Measurements from ENCODE around the gene ZSCAN22.

GRCh38 chr19:57493228-57494248, 6.0 kb downstream of the ZNF419 start:
- PRO-cap, result no peak
- RAMPAGE, long total RNA, 4 experiments, result no peak in any of the 4 experiments

DNA sequence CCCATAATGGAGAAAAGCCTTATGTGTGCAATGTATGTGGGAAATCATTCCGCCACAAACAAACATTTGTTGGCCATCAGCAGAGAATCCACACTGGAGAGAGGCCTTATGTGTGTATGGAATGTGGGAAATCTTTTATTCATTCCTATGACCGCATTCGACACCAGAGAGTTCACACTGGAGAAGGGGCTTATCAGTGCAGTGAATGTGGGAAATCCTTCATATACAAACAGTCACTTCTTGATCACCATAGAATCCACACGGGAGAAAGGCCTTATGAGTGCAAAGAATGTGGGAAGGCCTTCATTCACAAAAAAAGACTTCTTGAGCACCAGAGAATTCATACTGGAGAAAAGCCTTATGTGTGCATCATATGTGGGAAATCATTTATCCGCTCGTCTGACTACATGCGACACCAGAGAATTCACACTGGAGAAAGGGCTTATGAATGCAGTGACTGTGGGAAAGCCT, 10.9 kb downstream of the ZNF549 start:
- PRO-cap, result no peak
- RAMPAGE, long total RNA, 4 experiments, result no peak in any of the 4 experiments

DNA sequence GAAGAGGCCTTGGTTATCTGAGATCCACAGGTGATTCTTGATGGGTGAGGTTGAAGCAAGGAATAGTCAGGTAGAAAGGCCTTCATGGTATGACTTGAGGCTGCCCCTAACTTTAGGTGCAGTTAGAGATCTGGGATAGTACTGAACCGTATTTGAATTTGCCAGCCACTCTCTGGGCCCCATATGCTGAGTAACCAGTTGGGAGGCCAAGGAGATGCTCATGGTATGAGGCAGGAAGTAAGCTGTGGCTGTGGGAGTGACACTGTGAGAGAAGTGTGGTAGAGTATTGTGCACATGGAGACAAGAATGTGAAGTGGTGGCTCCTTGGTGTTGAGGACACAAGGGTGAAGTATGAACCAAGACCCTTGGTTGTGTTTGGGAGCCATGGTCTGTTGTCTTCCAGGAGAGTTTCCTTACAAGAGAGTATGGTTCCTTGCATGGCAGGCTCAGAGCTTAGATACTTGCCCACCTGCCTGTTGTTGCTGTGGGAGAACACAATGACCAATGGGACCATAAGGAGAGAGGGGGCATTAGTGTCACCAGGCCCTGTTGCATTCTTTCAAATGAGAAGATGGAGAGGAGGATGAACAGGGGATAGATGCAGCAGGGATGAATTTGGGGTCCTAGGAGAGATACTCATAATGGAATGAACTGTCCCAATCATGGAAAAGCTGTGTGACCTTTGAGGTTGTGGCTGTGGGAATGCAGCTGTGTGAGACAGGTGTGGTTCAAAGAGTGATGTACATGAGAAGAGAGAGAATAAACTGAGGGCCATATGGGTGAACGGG, 2.5 kb downstream of the ZNF551 start:
- PRO-cap, result no peak
- RAMPAGE, long total RNA, 4 experiments, result no peak in any of the 4 experiments

DNA sequence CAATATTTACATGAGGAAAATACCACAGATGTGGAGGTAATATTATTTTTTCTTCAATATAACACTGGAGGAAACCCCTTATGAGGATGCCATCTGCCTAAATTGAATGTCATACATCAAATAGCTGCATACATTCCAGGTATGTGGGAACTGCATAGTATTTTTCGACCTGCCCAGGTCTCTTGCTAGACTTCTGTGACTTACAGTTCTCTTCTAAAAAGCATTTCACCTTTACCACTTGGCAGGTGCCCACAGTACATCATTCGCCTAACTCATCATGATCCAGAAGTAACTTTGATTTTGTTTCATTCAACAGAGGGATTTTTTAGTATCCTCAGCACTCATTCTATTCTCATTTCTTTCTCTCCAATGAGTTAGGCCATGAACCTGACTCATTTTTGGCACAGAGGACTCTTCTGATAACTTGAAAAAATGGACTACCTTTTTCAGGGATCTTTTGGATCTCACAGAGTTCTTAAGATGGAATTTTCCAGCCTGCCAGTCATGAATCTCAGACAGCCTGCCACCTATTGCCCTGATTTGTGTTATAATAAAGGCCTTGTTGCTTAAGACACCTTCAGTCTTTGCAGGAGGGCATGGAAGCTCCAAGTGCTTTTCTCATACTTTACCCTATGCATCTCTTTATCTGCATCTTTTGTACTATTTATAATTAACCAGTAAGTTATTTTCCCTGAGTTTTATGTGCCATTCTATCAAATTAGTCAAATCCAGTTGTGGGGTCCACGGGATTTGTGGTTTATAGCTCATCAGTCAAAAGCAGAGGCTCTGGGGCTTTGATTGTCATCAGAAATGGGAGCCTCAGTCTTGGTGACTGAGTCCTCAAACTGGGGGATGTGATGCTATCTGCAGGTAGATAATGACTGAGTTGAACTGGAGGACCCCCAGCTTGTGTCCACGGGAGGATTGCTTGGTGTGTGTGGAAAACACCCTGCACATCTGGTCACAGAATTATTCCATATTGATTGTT, 10.8 kb downstream of the ZNF586 start:
- PRO-cap, result no peak
- RAMPAGE, long total RNA, 4 experiments, result no peak in any of the 4 experiments

DNA sequence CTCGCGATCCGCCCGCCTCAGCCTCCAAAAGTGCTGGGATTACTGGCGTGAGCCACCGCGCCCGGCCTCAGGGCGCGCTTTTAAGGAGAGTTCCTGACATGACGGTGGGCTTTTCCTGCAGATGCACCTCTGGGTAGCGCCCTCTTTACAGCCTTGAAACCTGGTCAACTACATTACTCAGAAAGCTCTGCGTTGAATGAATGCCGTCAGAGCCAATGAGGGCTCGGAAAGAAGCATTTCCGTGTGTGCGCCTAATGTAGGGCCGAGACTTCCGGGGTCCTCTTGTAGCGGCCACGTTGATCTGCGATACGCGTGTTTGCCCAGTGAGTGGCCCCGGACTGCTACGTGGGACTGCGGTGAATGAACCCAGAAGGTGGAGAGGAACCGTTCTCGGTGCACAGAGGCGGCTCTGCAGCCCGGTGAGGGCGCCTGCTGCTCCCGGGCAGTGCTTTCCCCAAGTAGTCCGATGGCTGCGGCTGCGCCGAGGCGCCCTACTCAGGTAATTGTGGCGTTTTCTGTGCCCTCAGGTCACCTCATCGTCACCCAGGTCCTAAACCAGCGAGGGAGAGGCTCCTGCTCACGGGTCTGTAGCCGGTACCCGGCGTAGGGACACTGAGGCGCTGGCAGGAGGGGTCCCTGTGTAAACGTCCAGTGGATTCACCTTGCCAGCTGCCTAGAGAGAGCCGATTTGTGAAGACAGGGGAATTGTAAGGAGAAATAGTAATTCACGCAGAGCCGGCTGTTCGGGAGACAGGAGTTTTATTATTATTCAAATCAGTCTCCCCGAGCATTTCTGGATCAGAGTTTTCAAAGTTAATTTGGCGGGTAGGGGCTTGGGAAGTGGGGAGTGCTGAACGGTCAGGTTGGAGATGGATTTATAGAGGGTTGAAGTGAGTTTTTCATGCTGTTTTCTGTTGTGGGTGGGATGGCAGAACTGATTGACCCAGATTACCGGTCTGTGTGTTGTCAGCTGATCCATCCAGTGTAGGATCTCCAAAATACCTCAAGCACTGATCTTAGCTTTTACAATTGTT, 5.1 kb upstream of the ZNF552 start:
- PRO-cap, result bidirectional peak, plus-strand start at position 285 of the sequence, minus-strand start at position 170 of the sequence
- RAMPAGE, long total RNA, 4 experiments, result start-site peak on the plus strand in 4 of 4 experiments, centred at positions 276 to 300 of the sequence, 175 to 258 reads per replicate

GRCh38 chr19:57851179-57851903, 1.7 kb downstream of the ZNF587 start:
- PRO-cap, result no peak
- RAMPAGE, long total RNA, 4 experiments, result no peak in any of the 4 experiments

DNA sequence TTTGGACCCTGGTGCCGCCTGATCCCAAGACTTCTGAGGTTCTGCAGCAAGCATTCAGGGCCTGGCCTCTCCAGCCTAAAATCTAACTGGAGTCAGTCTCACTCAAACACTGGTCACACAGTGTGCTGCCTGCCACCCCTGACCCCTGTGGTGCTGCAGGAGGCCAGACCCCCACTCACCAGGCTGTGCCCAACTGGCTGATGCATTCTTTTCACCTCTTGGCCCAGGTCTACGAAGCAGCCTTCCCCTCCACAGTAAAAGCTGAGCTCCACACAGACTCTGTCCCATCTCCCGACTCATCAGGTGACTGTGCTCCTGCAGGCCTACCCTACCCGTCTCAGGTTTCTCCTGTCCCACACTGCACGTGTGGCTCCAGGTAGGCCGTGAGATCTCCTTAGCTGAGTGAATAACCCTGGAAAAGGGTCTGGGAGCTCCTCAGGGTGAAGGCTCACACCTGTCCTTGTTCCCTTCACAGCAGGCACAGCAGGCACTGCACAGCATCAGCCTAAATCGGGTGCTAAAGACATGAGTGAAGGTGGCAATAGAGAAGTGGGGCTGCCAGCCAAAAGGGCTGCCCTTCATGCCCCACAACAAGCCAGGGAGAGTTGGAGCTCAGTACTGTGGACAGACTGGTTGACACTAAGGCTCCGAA, 3.5 kb downstream of the ZNF606 start:
- PRO-cap, result no peak
- RAMPAGE, long total RNA, 4 experiments, result no peak in any of the 4 experiments

DNA sequence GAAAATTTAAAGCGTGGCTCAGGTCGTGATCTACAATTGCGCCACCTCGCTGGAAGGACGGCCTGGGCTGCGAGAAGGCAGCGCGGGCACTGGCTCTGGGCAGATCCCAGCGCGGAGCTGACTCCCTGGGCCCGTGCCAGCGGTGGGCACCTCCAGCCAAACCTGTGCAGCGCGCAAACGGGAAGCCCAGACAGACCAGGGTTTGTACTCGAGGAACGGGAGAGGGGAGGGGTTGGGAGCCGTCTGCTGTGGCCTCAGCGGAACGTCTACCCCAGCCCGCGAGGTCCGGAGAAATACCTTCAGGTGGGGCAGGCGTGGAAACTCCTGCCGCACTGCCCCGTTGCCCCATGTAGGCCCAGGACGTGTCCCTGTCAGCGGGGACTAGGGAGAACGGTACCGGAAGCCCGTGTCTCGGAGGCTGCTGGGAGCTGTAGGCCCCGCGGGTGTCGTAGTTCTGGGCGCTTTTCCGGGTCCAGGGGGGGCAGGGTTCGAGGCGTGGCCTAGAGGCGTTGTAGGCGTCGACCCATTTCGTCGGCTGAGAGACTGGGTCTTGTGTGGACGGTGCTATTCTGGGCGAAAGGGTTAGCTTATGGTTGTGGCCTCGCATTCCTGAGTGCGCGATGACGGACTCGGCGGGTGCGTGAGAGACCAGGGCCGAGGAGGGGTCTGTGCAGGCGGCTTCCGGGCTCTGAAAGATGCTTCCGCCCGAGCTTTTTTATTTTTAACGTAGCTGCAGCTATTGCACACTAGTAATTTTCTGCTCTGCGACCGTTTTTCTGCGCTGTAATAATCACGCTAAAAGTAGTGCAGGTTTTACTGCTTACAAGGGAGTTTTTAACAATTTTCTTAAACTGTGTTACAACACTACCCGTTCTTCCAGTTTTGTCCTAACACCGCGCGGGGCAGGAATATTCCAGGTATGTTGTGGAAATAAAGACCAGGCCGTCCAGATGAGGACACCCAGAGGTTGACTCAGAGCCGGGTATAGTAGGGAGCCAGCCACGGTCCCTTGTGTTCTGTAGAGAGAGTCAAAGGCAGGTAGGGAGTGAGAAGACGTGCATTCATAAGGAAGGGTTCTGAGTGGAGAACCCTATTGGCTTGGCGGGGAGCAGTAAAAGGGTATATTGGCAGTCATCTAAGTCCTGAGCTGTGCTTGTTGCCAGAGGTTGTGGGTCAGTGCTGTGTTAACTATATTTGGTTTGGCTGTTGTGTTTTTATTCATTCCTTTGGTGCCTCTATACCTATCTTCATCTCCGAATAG, 21.4 kb downstream of the ZNF274 start:
- PRO-cap, result no peak
- RAMPAGE, long total RNA, 4 experiments, result no peak in any of the 4 experiments

- PRO-cap, result no peak
- RAMPAGE, long total RNA, 4 experiments, result no peak in any of the 4 experiments
Observed at GRCh38 chr19:58229188-58229665, 513 bp downstream of the ZNF544 start.

- PRO-cap, result bidirectional peak, plus-strand start at chr19:58327036, minus-strand start at chr19:58326933
- RAMPAGE, long total RNA, 4 experiments, result start-site peak on the plus strand in 4 of 4 experiments, at chr19:58326994-58327064 at its widest, 15 to 28 reads per replicate; start-site peak on the minus strand in 3 of 4 experiments, at chr19:58326885-58326942 at its widest, 59 to 108 reads per replicate
Observed at GRCh38 chr19:58326421-58327132, at the start of gene ZSCAN22. Gene ZSCAN22, plus strand, starts transcription at chr19:58326994.

GRCh38 chr19:58381253-58381615, 404 bp upstream of the ZNF837 start:
- PRO-cap, result bidirectional peak, plus-strand start at chr19:58381352, minus-strand start at chr19:58381030
- RAMPAGE, long total RNA, 4 experiments, result start-site peak on the plus strand in 1 of 4 experiments, at chr19:58381362-58381372 at its widest, 5 reads per replicate

- PRO-cap, result no peak
- RAMPAGE, long total RNA, 4 experiments, result no peak in any of the 4 experiments
Observed at GRCh38 chr19:58475055-58475317, 1.2 kb upstream of the ZNF446 start.

DNA sequence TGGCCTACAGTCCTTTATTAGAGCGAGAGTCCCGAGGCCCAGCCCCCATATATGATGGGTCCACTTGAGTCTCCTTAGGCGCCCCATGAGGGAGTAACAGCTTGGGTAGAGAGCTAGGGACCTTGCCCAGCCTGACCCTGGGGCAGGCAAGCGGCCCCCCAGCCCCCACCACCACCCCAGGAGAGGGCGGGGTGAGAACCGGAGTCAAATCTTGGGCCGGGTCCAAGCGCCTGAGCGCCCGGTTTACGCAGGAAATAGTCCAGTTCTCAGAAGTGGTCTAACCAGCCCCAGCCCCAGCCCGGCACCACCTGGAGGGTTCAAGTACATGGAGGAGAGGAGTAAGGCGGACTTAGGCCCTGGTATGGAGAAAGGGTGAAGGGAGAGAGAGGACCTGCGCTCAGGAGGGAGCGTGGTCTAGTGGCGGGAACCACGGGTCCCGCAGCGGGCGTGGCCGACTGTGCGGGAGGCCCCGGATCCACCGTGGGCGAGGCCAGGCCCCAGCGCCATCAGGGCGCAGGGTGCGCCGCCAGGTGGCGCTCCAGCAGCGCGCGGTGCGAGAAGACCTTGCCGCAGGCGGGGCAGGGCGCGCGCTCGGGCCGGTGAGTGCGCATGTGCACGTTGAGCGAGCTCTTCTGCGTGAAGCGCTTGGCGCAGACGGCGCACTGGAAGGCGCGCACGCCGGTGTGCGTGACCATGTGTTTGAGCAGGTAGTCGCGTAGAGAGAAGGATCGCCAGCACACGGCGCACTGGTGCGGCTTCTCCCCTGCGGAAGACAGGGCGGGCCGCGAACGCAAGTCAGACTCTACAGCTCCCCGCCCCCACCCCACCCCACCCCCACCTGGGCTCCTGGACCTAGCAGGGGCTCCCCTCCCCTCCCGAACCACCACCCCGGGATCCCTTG, 2.0 kb upstream of the SLC27A5 start:
- PRO-cap, result bidirectional peak, plus-strand start at position 653 of the sequence, minus-strand start at position 491 of the sequence
- RAMPAGE, long total RNA, 4 experiments, result no peak in any of the 4 experiments

DNA sequence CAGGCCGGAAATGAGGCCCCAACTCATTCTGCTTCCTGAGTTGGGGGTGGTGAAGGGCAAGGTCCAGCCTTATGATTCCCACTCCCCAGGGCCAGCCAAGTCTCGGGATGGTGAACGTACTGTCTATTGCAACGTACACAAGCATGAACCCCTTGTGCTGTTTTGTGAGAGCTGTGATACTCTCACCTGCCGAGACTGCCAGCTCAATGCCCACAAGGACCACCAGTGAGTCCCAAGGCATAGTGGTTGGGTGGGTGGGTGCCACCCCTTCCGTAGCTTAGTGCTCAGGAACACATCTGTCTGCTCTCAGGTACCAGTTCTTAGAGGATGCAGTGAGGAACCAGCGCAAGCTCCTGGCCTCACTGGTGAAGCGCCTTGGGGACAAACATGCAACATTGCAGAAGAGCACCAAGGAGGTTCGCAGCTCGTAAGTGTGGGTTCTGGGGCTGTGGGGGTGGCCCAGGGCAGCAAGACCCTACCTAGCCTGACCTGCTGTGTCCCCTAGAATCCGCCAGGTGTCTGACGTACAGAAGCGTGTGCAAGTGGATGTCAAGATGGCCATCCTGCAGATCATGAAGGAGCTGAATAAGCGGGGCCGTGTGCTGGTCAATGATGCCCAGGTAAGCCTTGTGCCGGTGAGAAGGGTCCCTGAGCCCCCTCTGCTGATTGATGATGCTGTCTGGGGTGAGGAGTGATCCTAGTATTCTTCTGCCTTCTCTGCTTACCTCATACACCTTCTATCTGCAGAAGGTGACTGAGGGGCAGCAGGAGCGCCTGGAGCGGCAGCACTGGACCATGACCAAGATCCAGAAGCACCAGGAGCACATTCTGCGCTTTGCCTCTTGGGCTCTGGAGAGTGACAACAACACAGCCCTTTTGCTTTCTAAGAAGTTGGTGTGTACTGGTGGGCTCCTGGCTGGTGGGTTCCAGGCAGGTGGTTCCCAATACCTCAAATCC, 3.7 kb downstream of the TRIM28 start:
- PRO-cap, result no peak
- RAMPAGE, long total RNA, 4 experiments, result no peak in any of the 4 experiments

GRCh38 chr19:58550976-58551469, 3.9 kb downstream of the CHMP2A start:
- PRO-cap, result no peak
- RAMPAGE, long total RNA, 4 experiments, result no peak in any of the 4 experiments

Data from esophagus muscularis mucosa (tissue), 4 donors.